HGPS cell (cell line): ENCODE data around the genes FCRL3, FCRL1, OR10R2 and OR10X1.

DNA sequence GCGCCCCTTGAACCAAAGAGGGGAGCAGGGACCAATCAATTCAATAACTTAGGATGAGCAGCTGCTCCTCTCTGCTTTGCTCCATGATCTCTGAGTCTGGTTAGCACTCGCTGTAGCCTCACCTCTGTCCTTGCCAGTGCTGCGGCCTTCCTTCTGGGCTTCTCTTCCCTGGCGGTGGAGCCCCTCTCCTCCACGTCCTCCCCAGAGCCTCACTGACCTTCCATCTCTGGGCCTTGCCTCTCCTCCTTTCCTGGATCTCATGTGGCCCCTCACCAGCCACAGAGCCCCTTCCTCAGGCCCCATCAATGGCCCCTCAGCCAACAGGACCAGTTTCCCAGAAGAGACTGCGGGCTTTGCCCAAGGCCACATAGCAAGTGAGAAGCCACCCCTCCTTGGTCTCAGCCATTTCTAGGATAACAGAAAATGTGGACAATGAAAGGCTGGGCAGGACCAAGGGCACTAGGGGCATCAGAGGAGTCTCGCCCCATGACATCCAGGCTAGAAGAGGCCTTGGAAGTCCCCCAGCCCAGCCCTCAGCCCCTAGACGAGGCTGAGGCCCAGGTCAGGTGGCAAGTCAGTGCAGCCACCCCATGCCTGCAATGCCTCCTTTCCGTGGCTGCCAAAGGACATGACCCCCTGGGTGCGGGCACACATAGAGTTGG is 2.8 kb downstream of the NES start:
- RRBS: no CpG with 5 or more reads among the region's 10 CpGs

GRCh38 chr1:156741237-156741718 is 390 bp upstream of the MRPL24 start:
- RRBS: no CpG with 5 or more reads among the region's 16 CpGs

- RRBS: no CpG with 5 or more reads among the region's 7 CpGs
Measured at GRCh38 chr1:156794344-156794975, 22.2 kb downstream of the SH2D2A start.

- RRBS: no CpG with 5 or more reads among the region's 11 CpGs
Measured at GRCh38 chr1:156852143-156852681, 6.7 kb downstream of the INSRR start.

DNA sequence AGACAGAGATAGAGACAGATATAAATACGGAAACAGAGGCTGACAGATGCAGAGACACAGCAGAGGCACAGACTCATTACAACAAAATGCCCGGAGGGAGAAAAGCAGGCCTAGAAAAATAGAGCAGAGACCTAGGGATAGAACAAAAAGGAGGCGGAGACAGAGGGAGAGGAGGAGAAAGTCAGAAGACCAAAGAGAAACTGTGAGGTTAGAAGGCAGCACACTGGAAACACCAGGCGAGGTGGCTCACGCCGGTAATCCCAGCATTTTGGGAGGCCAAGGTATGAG is 2.0 kb downstream of the PEAR1 start:
- RRBS: no CpG with 5 or more reads among the region's 6 CpGs

DNA sequence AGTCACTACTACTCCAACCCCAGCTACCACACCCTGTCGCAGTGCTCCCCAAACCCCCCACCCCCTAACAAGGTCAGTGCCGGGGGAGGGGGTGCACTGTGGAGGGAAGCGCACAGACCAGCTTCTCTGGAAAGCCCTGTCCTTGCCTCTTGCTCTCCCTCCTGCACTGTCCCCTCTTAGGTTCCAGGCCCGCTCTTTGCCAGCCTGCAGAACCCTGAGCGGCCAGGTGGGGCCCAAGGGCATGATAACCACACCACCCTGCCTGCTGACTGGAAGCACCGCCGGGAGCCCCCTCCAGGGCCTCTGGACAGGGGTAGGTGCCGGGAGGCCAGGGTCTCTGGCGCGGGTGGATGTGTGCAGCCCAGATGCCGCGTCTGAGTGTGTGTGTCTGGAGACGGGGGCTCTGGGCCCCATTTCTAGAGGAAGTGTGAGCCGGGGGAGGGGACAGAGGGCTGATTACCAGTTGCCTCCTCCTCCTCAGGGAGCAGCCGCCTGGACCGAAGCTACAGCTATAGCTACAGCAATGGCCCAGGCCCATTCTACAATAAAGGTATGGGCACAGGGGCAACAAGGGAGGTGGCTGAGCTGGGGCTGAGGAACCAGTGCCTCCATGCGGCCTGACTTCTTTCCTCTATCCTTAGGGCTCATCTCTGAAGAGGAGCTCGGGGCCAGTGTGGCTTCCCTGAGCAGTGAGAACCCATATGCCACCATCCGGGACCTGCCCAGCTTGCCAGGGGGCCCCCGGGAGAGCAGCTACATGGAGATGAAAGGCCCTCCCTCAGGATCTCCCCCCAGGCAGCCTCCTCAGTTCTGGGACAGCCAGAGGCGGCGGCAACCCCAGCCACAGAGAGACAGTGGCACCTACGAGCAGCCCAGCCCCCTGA is 7.0 kb upstream of the LRRC71 start:
- RRBS: 83% methylated on average over 3 of the region's 23 CpGs

GRCh38 chr1:156914399-156915070 is 5.9 kb upstream of the LRRC71 start:
- RRBS: no CpG with 5 or more reads among the region's 13 CpGs

- RRBS: no CpG with 5 or more reads among the region's 3 CpGs
Measured at GRCh38 chr1:156976258-156977326, 56.2 kb downstream of the LRRC71 start.

DNA sequence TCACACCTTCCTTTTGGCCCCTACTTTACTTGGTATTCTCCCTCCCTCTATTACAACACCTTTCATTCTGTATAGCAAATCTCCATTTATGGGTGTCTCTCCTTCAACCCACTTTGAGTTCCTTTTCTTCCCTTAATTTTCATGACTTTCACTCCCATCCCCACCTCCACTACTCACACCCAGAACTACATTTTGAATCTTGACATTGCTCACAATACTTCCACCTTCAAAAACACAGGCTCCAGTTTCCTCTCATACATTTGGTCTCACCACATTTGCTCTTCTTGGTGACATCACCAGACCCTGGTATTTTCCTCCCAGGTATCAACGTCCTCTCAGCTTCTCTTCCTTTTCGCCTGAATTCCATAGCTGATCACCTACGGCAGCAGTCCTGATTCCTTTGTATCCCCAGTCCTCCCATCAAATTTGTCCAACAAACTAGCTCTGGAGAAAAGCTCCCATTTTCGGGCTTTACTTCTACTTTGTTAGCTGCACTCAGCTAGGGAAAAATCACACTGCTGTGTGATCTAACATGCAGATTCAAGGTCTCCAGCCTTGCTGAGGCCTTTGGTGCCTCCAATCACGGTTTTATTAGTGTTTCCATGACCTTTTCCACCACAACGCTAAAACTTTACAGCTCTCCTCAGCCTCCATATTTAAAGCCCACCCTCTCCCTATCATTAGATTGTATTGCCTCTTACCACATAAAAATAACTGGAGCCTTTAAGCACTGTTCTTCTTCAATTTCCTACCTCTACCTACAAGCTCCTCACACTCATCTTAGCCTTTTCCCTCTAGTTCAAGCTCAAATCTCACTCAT is 31.8 kb downstream of the ARHGEF11 start:
- RRBS: no CpG with 5 or more reads among the region's 6 CpGs

GRCh38 chr1:157033109-157033510 is 12.4 kb downstream of the ARHGEF11 start:
- RRBS: no CpG with 5 or more reads among the region's 3 CpGs

- RRBS: no CpG with 5 or more reads among the region's 5 CpGs
Measured at GRCh38 chr1:157154303-157154707, 16.1 kb upstream of the ETV3 start.

DNA sequence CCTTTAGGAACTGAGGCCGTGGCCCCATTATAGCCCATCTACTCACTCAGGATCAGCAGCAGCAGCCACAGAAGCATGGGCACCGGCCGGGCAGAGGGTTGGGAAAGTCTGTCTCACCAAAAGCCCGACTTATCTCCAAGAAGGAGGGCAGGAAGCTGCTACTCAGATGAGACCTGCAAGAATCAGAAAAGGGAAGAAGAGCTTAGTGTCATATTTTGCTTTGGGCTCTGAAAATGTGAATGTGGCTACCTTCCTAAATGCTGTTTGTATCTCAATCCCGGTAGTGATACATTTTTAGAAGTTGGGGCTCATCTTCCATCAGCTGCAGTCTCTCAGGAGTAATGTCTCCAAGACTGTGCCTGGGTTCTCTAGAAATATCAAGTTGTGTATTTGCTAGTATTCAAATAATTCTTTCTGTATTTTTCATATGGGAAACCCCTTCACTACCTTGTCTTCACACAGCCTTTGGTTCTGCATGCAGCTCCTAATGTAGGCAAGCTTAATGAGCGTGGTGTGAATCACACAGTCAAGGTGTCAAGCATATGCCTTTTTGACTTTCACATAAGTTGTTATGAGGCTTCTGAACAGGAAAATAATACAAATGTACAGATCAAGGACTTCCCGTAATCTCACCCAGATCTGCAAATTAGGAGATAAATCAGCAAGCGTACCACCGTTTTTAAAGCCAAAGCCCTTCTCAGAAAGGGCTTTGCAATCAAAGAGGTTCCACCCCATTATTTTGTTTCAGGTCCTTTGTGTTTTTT is at the start of gene FCRL3:
Gene FCRL3 (minus strand): TSS at position 357 of the 764 bp plus-strand sequence.
- RRBS: no CpG with 5 or more reads among the region's 9 CpGs

DNA sequence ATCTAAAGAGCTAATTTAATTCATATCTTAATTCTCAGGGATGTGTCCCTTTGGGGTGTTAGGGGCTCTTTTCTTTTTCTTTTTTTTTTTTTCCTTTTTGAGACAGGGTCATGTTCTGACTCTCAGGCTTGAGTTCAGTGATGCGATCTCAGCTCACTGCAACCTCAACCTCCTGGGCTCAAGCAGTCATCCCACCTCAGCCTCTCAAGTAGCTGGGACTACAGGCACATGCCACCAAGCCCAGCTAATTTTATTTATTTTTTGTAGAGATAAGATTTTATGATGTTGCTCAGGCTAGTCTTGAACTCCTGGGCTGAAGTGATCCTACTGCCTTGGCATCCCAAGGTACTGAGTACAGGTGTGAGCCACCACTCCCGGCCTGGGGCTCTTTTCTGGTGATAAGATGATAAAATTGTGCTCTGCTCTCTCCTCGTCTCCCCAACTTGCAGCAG is 15.1 kb downstream of the FCRL1 start:
- RRBS: no CpG with 5 or more reads among the region's 3 CpGs

- RRBS: no CpG with 5 or more reads among the region's 8 CpGs
Measured at GRCh38 chr1:157806407-157807597, 13.1 kb downstream of the FCRL1 start.

DNA sequence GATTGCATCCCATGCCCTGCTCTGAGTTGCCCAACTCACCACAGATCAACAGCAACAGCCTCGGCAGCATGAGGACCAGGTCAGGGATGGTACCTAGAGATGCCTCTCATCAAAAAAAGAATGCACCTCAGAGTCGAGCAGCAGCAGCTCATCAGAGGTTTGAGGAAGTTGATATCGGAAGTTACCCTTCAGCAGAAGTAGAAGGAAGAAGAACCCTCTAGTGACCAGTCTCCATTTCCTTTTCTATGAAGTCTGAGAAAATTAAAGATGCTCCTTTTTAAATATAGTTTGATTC is at the start of gene FCRL1:
Gene FCRL1 (minus strand): TSS at position 153 of the 295 bp plus-strand sequence.
- RRBS: no CpG with 5 or more reads among the region's 3 CpGs

DNA sequence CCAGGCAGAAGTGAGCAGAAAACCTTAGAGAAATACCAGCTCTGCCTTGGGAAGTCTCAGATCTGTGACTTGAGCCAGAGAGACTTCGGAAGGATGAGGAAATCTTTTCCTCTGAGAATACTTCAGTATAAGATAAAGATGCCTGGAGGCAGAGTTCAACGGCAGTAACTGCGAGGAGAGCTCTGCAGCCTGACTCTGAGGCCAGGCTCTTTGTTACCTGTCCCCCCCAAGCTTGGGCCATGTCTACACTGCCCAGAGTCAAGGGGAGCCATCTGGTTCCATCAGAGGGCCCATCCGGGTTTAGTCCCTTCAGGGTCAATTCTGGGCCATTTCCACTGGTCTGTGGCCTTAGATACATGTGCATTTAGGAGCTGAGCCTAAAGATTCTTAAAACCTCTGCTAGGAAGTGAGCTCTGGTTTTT is 8.6 kb downstream of the KIRREL1 start:
- RRBS: no CpG with 5 or more reads among the region's 4 CpGs

- RRBS: no CpG with 5 or more reads among the region's 6 CpGs
Measured at GRCh38 chr1:158150348-158150986, 22.4 kb upstream of the SMIM42 start.

- RRBS: no CpG with 5 or more reads among the region's 7 CpGs
Measured at GRCh38 chr1:158285580-158286511, 3.9 kb upstream of the CD1C start.

DNA sequence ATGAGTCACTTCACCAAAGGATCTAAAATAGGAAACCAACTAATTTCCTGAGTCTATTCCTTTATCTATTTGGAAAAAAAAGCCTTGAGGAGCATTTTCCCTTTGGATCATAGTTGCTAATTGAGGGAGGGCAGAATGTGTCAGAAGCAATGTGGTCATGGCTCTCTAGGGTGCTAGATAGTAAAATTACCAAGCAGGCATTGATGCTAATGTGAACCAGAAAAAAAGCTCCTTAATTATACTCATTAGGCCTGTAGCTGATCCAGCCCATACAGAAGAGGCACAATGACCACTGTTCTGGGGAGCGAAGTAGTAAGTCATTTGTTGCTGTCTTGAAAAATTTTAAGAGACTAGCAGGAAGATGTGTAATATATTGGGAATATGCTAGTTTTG is at the start of gene OR10R2:
Gene OR10R2 (plus strand): TSS at position 180 of the 393 bp plus-strand sequence.
- RRBS: no CpG with 5 or more reads among the region's 1 CpG

- RRBS: no CpG with 5 or more reads among the region's 2 CpGs
Measured at GRCh38 chr1:158579849-158580349, at the start of gene OR10X1. Gene OR10X1 (minus strand): TSS chr1:158579899.